Liver (tissue), 9 donors: ENCODE measurements around a stretch of chr2.

DNA sequence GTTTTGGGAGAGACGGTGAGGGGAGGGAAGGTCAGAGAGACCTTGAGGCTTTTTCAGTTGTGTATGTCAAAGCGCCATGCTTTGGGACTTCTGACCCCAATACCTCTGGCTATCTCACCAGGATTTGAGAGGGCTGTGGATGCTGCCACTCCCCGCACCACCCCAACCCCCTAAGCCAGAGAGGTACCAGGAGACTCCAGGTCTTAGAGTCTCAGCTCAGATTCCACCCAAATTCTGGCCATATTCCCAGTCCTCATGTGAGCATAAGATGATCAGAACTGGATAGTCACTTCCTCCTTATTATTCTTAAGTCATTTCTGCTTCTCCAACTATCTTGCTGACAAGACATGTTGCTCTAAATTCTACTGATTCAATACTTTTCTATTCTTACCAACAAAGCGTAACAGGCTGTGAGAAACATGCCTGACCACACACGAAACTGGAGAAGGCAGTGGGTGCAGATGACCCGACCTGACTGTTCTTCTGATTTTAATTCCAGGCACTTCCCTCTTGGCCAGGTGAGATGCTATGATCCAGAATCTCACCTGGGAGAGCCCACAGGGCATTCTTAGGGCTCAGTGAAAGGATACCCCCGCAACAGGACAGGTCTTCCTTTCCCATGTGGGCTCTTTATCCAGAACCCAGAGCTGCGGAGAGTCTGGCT is 2.1 kb upstream of the TMEM37 start:
- PRO-cap, 5 experiments = peak in 3 of 5 experiments; most common plus-strand start position 413 of the sequence (in 1); most common minus-strand start position 236 of the sequence (in 3)
- RAMPAGE, long total RNA, 2 experiments = no peak in any of the 2 experiments
- RRBS = no CpG with 5 or more reads among the region's 8 CpGs

GRCh38 chr2:119433839-119434547 is 2.3 kb downstream of the TMEM37 start:
- PRO-cap, 5 experiments = peak in 5 of 5 experiments; most common plus-strand start chr2:119434133 (in 4); most common minus-strand start chr2:119434084 (in 5)
- RAMPAGE, long total RNA, 2 experiments = no peak in any of the 2 experiments
- RRBS = no CpG with 5 or more reads among the region's 9 CpGs

DNA sequence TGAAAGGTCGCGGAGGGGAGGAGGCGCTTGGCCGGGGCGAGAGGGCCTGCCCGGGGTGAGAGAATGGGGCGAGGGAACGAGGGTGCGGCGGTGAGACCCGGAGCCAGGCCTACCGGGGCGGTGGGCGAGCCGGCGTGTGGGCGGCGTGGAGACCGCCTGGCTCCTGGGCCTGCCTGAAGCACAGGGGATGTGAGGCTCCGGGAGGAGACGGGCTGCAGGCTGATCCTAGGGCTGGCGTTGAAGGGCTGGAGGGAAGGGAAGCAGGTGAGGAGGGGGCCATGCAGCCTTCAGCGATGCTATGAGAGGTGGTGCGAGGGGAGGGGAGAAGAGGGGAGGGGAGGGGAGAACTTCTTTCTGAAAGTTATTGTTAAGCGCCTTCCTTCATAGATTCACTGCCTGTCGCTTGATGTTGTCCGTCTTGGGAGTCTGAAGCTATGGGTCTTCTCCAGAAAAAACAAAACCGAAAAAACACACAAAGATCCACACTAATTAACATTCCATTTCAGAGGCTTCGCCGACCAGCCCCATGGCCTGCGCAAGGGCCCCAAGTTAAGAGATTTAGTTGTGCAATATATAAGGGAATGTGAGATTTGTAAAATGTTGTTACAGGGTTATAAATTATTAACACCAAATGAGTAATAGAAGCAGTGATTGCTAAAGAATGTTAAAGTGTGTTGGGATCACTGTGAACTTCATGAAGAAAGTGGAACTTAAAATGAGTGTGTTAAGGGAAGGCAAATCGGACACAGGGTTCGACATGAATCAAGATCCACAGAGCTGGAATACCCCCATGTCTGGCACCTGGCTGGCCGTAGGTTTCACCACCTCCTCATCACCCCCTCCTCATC is 700 bp downstream of the CFAP221 start:
- PRO-cap, 5 experiments = peak in 2 of 5 experiments; most common plus-strand start position 718 of the sequence (in 1); most common minus-strand start position 564 of the sequence (in 2)
- RAMPAGE, long total RNA, 2 experiments = no peak in any of the 2 experiments
- RRBS = 14% methylated on average over 12 of the region's 34 CpGs

- PRO-cap, 5 experiments = no peak in any of the 5 experiments
- RAMPAGE, long total RNA, 2 experiments = no peak in any of the 2 experiments
- RRBS = no CpG with 5 or more reads among the region's 10 CpGs
Measured at GRCh38 chr2:119697459-119698338, 18.7 kb downstream of the TMEM177 start.

- PRO-cap, 5 experiments = no peak in any of the 5 experiments
- RAMPAGE, long total RNA, 2 experiments = no peak in any of the 2 experiments
- RRBS = no CpG with 5 or more reads among the region's 12 CpGs
Measured at GRCh38 chr2:119760617-119761553, 1.2 kb downstream of the PTPN4 start.

GRCh38 chr2:119901329-119901905 is 111.5 kb upstream of the EPB41L5 start:
- PRO-cap, 5 experiments = no peak in any of the 5 experiments
- RAMPAGE, long total RNA, 2 experiments = no peak in any of the 2 experiments
- RRBS = no CpG with 5 or more reads among the region's 6 CpGs

- PRO-cap, 5 experiments = peak in 5 of 5 experiments; most common minus-strand start chr2:120252590 (in 5)
- RAMPAGE, long total RNA, 2 experiments = no peak in any of the 2 experiments
- RRBS = no CpG with 5 or more reads among the region's 32 CpGs
Measured at GRCh38 chr2:120252244-120252750, 355 bp upstream of the RALB start.

- PRO-cap, 5 experiments = no peak in any of the 5 experiments
- RAMPAGE, long total RNA, 2 experiments = no peak in any of the 2 experiments
- RRBS = no CpG with 5 or more reads among the region's 7 CpGs
Measured at GRCh38 chr2:120261326-120262021, 8.8 kb downstream of the RALB start.

GRCh38 chr2:120398194-120398476 is 52.2 kb downstream of the INHBB start:
- PRO-cap, 5 experiments = no peak in any of the 5 experiments
- RAMPAGE, long total RNA, 2 experiments = no peak in any of the 2 experiments
- RRBS = no CpG with 5 or more reads among the region's 3 CpGs

GRCh38 chr2:120499951-120500626 is 154.2 kb downstream of the INHBB start:
- PRO-cap, 5 experiments = peak in 3 of 5 experiments; most common plus-strand start chr2:120500210 (in 2); most common minus-strand start chr2:120500060 (in 1)
- RAMPAGE, long total RNA, 2 experiments = no peak in any of the 2 experiments
- RRBS = no CpG with 5 or more reads among the region's 11 CpGs

- PRO-cap, 5 experiments = peak in 1 of 5 experiments; most common minus-strand start chr2:120525200 (in 1)
- RAMPAGE, long total RNA, 2 experiments = no peak in any of the 2 experiments
- RRBS = no CpG with 5 or more reads among the region's 9 CpGs
Measured at GRCh38 chr2:120524925-120525552, 179.1 kb downstream of the INHBB start.

DNA sequence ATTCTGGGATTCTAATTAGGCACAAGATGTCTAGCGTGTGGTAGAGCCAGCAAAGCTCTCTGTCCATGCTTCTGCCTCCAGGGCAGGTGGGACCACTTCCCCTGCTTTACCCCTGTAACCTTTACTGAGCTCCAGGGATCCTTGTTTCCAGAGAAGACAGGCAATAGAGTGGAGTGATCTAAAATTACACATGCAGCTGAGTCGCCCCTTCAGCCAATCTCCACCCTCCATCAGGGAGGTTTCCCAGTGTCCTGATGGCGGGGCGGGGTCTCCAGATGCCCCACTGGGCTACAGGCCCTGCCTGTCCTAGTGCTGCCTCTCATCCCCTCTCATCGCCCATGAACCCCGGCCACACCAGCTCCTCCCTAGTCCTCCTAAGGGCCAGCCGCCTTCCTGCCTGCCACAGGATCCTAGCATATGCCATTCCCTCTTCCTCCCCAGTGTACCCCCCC is 144.2 kb upstream of the GLI2 start:
- PRO-cap, 5 experiments = peak in 3 of 5 experiments; most common minus-strand start position 232 of the sequence (in 3)
- RAMPAGE, long total RNA, 2 experiments = no peak in any of the 2 experiments
- RRBS = no CpG with 5 or more reads among the region's 7 CpGs

GRCh38 chr2:120765723-120766877 is 30.4 kb downstream of the GLI2 start:
- PRO-cap, 5 experiments = no peak in any of the 5 experiments
- RAMPAGE, long total RNA, 2 experiments = no peak in any of the 2 experiments
- RRBS = no CpG with 5 or more reads among the region's 30 CpGs

GRCh38 chr2:120932578-120933081 is 197.0 kb downstream of the GLI2 start:
- PRO-cap, 5 experiments = no peak in any of the 5 experiments
- RAMPAGE, long total RNA, 2 experiments = no peak in any of the 2 experiments
- RRBS = no CpG with 5 or more reads among the region's 7 CpGs

DNA sequence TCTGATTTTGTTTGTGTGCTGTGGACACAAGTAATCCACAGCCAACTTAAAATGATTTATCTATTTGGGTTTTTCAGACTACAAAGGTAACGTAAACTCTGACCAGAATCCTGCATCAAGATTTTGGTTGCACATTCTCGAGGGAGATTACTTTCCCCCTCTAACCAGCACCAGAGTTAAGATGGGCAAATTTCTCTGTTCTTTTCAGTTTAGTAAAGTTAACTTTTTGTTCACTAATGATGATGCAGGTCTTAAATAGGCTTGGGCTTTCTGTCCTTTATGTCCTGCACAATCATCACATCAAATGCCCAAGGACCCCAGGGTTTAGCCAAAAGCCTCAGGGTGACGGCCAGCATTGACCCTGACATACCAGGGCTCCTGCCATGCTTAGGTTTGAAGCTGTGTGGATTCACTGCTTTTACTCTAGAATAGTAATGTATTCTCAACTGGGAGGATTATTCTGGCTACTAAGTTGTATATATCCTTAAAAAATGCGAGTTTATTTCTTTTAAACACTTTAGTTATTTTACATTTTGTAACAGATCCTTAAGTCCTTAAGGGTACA is 152.6 kb upstream of the TFCP2L1 start:
- PRO-cap, 5 experiments = no peak in any of the 5 experiments
- RAMPAGE, long total RNA, 2 experiments = no peak in any of the 2 experiments
- RRBS = no CpG with 5 or more reads among the region's 4 CpGs

- PRO-cap, 5 experiments = no peak in any of the 5 experiments
- RAMPAGE, long total RNA, 2 experiments = no peak in any of the 2 experiments
- RRBS = no CpG with 5 or more reads among the region's 1 CpG
Measured at GRCh38 chr2:121565544-121565761, 83.8 kb downstream of the CLASP1 start.

DNA sequence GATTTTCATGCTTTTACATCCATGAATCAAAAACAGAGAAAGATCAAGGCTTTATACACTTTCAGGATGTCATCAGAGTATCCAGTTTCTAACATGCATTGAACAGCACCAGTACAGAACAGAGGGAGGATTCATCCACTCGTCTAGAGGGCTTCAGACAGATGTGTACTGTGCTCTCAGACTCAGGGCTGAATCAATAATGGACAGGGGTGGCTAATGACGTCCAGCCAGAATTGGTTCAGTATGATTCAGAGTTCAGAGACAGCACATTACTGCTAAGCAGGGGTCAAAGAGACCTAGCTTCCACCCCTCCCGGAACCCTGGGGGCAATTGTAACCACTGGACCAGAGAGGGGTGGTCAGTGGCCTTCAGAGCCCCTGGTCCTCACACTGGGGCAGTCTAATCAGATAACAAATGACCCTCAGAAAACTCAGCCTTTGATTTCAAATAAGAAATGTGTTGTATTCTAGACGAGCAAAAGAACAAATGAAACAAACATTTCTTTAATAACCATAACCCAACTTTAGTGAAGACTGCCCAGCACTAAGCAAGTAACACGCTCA is 81.2 kb downstream of the CLASP1 start:
- PRO-cap, 5 experiments = peak in 1 of 5 experiments; most common plus-strand start position 244 of the sequence (in 1); most common minus-strand start position 170 of the sequence (in 1)
- RAMPAGE, long total RNA, 2 experiments = no peak in any of the 2 experiments
- RRBS = no CpG with 5 or more reads among the region's 5 CpGs

- PRO-cap, 5 experiments = no peak in any of the 5 experiments
- RAMPAGE, long total RNA, 2 experiments = no peak in any of the 2 experiments
- RRBS = no CpG with 5 or more reads among the region's 2 CpGs
Measured at GRCh38 chr2:121707873-121708086, 28.9 kb downstream of the NIFK start.

DNA sequence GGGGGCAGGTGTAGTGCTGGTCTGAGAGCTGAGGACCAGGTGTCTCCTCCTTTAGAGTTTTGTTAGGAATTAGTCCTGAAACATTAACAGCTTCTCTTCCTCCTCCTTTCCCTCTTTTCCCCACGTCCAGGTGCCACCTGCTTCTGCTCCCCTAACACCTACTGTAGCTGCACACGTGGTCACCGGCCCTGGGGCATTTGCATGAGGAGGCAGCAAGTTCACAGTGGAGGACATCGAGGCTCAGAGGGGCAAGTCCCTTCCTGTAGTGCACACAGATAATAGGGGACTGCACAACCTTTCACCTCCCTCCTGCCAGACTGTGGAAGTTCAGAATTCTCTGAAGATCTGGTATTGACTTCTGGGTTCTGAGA is 111.9 kb downstream of the TSN start:
- PRO-cap, 5 experiments = no peak in any of the 5 experiments
- RAMPAGE, long total RNA, 2 experiments = no peak in any of the 2 experiments
- RRBS = no CpG with 5 or more reads among the region's 4 CpGs

GRCh38 chr2:122239284-122239700 is 483.8 kb downstream of the TSN start:
- PRO-cap, 5 experiments = no peak in any of the 5 experiments
- RAMPAGE, long total RNA, 2 experiments = no peak in any of the 2 experiments
- RRBS = no CpG with 5 or more reads among the region's 7 CpGs